ENCODE measurements around a stretch of chr11.

DNA sequence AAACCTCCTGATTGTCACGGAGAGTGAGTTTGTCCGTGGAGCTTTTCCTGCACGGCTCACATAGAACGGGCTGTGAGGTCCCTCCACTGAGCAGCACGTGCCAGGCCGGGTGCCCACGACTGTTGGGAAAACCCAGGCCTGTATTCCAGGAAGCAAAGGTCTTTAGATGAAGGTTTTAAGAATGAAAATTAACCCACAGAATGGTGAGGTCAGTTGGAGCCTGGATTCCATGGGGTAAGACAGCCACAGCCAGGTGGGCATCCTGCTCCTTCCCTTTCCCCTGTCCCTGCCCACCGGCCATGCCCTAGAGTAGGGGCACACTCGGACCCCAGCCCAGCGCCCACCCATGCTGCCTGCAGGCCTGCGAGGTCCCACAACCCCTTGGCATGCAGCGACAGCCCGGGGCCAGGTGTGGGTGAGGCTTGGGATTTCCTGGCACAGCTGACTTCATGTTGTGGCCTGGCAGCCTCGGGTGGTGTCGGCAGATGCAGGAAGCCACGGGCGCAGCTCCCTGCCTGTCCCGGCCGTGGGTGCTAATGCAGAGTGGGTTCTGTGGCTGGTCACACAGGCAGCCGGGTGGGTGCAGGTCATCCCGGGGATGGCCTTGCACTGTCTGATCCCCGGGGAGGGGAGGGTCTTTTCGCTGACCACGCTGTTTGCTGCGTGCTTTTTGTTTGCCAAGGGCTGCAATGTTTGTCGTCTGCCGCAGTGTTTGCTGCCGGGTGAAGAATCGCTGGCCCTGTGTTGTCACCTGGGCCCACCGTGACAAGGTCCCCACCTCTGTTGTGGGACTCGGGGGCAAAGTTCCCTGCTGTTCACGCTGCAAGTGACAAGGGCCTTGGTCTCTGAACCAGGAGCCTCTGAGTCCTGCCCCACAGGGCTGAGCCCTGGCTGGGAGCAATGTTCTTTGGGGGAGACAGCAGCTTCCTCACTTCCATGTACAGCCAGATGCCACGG is 7.4 kb upstream of the KRTAP5-6 start:
- PRO-cap: no peak

GRCh38 chr11:1693765-1694614 is 3.0 kb upstream of the KRTAP5-6 start:
- PRO-cap: no peak

- PRO-cap: no peak
These were observed 602 bp downstream of the IFITM10 start for GRCh38 chr11:1749599-1750387.

GRCh38 chr11:1751246-1751523 is 790 bp upstream of the IFITM10 start:
- PRO-cap: no peak

GRCh38 chr11:1837851-1838169 is 971 bp upstream of the TNNI2 start:
- PRO-cap: no peak

GRCh38 chr11:1839758-1840936 is 1.4 kb downstream of the TNNI2 start:
- PRO-cap: bidirectional peak, plus-strand start at chr11:1840099, minus-strand start at chr11:1839849

GRCh38 chr11:1854615-1855649 is 2.0 kb downstream of the LSP1 start:
- PRO-cap: bidirectional peak, plus-strand start at chr11:1854922, minus-strand start at chr11:1854792; unidirectional peak, minus-strand start at chr11:1855160

DNA sequence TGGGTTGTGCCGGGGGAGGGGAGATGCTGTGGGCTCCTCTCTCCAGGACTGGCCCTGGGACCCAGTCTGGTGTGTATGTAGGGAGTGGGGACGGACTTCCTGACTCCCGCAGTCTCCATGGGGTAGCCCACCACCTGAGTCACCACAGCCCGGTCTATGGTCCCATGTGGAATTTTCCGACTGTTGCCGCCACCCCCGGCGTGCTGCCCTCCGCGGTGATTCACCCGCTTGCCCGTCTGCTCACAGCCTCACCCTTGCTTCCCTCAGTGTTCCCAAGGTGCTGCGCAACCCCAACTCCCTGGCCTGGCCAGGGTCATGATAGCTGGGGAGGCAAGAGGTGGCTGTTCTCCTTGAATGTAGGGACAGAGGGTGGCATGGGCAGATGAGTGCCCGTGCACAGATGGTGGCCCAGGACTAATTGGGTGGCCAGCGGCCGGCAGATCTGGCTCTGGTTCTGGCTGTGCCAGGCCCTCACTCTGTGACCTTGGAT is 10.2 kb downstream of the LSP1 start:
- PRO-cap: no peak

GRCh38 chr11:1864578-1865303 is 11.9 kb downstream of the LSP1 start:
- PRO-cap: no peak

DNA sequence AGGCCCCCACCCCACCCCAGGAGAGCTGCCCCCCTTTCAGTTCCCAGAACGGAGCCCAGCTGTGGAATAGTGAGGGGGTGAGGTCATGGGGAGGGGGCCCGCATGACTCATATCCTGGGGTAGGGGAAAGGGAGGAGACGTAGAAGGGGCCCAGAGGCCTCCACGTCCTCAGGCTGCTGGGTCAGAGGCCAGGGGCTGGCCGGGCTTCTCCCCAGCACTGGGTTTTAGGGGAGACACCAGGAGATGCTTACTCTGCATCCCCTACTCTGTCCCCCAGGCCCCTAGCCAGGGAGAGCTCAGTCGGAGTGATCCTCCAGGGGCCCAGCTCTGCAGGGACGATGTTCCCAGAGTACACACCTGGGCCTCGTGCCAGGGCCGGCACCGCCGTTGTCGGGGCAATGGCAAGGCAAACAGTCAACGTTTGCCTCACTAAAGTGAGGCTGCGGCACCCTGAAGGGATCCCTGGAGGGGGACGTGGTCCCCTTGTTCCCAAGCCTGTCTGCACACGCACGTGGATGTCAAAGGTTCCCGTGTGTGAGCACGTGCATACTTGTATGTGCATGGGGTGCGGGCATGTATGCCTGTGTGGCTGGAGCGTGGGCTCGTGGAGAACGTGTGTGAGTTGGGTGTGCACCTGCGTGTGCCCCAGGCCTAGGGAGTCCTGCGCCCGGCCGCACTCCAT is 14.4 kb downstream of the PRR33 start:
- PRO-cap: no peak

GRCh38 chr11:1881738-1882143 is 10.0 kb downstream of the PRR33 start:
- PRO-cap: no peak

DNA sequence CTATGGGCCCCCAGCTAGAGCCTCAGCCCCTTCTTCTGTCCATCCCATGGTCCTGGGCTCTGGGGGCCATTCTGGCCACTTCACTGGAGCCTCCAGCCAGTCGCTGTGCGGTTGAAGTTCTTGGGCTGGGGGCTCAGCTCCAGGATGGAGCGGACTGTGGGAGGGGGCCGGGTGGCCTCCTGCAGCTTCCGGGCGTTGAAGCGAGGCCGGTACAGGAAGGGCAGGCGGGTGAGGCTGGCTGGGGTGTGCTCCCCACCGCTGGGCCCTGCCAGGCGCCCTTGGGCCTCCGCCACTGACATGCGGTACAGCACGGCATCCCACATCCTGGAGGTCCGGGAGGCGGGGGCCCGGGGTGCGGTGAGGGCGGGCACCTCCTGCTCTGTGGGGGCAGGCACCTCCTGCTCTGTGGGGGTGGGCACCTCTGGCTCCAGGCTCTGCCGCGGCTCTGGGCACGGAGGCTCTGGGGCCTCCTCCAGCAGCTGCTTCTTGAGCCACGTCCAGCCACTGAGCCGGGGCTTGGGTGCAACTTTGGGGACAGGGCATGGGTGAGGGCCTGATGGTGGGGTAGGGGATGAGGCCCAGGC is 2.5 kb downstream of the PRR33 start:
- PRO-cap: no peak

GRCh38 chr11:1917600-1918102 is 1.9 kb upstream of the TNNT3 start:
- PRO-cap: no peak

DNA sequence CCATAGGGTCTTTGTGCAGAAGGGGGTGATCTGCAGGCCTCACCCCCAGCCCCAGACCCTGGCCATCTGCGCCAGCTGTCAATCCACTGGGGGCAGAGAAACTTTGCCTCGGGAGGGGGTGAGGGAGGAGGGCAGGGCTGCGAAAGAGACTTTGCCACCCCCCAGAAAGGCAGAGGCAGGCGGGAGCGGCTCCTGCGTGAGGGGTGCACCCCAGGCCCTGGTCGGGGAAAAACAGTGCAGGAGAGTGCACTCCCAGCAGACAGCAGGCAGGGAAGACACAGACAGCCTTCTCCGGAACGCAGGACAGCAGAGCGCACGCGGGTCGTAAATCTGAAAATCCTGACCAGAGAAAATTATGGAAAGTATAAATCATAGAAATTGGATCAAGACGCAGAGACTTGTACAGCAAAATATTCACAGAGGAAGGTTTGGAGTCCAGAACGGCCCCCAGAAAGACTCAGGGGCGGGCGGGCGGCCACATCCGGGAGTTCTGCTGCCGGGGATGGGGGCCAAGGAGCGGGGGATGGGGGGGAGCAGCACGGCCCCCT is 8.1 kb upstream of the MRPL23 start:
- PRO-cap: no peak

GRCh38 chr11:2100359-2100976 is 38.7 kb downstream of the IGF2 start:
- PRO-cap: no peak

GRCh38 chr11:2166110-2166511 is 5.1 kb upstream of the INS start:
- PRO-cap: no peak

GRCh38 chr11:2202380-2202962 is 30.9 kb upstream of the TH start:
- PRO-cap: no peak

GRCh38 chr11:2203136-2203798 is 31.7 kb upstream of the TH start:
- PRO-cap: no peak

DNA sequence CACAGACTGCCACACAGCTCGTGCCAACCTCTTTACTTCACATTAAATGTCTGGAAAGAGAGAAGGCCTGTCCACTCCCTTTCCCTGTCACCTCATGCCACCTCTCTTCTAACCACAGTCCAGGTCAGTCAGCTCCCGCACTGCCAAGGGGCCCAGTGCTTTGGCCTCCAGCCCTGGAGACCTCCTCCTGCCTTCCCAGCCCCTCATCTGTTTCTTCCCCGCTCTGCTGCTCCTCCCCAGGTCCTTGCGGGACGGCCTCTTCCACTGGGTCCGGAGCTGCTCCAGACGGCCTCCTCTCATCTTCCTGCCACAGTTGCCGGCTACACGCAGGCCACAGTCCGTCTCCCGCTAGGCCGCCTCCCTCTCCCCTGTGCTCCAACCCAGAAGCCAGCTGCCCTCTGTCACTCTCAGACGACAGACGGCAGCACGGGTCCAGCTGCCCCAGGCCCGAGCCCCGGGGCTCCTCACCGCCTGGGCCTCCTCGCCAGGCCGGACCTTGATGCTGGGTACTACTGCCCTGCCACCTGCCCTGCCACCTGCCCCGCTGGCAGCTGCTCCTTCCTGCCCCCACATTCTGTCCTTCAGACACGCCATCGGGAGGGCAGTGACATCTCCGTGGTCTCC is 42.8 kb upstream of the TH start:
- PRO-cap: no peak

DNA sequence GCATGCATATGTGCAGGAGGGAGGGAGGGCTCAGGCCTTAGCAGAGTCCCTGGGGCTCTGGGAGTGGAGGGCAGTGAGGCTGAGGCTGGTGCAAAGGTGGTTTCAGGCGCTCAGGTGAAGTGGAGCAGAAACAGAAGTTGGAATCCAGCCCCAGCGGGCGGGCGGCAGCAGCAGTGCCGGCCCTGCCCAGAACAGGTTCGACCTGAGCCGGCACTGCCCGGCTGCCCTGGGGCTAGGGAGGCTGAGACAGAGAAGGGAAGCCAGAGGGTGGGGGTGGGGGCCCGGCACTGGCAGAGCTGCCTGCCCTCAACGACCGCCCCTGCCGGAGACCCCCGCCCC is 13.4 kb downstream of the ASCL2 start:
- PRO-cap: no peak